Calu3 (cell line): ENCODE results near the genes PRAMEF10 and PRAMEF27.

- PRO-cap, result no peak
Measured at GRCh38 chr1:11924654-11925716, 1.2 kb downstream of the KIAA2013 start.

DNA sequence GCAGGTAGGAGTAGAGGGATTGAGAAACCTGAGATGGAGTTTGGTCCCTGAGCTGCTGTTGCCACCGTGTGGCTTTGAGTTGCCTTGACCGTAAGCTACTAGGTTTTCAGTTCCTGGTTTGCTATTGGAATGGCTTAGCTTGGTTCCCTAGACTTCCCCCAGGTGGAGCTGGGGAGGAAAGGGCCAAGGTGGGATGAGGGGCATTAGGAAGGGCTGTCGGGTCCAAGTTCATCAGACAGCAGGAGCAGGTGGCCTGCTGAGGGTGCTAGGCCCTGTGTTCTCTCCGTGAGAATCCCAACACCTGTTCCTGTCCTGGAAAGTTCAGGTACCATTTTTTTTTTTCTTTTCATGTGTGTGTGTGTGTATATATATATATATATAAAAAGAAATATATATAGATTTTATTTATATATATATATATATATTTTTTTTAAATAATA lies 13.0 kb upstream of the MFN2 start:
- PRO-cap, result no peak

DNA sequence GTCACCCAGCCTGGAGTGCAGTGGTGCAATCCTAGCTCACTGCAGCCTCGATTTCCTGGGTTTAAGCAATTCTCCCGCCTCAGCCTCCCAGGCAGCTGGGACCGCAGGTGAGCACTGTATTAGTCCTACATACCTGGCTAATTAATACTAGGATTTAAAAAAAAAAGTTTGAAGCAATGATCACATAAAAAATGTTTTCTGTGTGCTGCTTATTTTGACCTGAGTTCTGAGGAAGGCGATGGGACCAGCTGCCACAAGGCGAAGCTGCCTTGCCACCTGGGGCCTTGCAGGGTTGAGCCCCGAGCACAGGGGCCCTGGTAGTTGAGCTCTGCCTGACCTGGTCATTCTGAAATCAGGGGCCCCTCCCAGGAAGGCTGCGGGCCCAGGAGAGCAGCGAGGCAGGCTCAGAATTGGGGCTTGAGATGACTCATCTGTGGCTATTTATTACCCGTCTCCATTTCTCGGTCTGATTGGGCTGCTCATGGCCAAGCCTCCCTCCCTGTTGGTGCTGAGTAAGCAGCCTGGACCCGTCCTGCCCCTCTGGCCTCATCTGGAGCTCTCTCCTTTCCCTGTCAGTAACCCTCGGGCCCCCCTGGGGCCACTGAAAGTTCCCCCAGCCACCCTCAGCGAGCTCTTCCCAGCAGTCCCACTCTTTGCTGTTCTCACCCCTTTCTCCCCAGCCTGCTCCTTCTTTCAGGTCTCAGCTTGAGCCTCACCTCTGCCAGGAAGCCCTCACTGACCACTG lies 11.2 kb upstream of the TNFRSF8 start:
- PRO-cap, result no peak

DNA sequence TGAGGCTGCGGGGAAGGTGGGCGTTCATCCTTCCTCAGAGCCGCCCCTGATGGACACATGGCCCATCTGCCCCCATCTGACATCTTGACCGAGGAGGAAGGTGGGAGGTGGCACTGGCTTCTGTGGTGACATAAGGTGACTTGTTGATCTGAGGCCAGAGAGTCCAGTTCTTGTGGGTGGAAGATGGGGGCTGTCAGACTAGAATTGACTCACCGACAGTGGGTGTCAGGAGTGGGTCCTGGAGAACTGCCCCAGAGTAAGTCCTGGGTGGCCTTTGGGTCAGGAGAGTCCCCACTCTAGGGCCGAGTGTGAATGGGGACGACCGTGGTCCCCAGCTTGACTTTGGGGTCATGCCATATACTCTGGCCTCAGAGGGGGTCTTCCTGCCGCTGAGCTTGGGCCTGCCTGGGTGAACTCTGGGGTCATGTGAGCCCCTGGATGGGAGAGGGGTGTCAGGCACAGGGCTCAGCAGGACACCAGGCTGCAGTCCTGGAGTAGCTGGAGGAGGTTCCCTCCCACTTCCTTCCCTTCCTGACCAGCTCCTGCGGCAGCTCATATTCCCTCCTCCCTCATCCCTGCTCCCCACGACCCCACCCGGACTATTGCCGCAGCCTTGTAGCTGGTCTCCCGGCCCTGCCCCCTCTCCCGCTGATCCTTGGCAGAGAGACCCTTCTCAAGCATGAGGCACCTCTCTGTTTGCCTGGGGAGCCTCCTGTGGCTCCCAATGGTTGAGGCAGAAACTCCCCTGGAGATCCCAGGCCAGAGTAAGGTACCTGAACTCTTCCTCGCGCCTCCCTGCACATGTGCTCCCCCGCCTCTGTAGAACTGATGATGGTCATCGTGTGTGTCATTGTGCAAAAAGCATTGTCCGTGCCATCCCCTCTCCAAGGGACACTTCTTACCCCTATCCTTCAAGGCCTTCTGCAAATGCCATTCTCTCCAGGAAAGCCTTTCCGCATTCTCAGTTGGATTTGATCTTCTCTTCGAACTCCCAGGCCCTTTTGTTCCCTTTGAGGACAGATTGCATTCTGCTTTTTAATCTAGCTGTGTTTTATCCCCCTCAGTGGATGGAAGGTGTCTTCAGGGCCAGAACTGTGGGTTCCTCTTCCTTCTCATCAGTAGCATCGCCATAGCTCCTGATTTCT lies 1.7 kb downstream of the TNFRSF1B start:
- PRO-cap, result no peak

DNA sequence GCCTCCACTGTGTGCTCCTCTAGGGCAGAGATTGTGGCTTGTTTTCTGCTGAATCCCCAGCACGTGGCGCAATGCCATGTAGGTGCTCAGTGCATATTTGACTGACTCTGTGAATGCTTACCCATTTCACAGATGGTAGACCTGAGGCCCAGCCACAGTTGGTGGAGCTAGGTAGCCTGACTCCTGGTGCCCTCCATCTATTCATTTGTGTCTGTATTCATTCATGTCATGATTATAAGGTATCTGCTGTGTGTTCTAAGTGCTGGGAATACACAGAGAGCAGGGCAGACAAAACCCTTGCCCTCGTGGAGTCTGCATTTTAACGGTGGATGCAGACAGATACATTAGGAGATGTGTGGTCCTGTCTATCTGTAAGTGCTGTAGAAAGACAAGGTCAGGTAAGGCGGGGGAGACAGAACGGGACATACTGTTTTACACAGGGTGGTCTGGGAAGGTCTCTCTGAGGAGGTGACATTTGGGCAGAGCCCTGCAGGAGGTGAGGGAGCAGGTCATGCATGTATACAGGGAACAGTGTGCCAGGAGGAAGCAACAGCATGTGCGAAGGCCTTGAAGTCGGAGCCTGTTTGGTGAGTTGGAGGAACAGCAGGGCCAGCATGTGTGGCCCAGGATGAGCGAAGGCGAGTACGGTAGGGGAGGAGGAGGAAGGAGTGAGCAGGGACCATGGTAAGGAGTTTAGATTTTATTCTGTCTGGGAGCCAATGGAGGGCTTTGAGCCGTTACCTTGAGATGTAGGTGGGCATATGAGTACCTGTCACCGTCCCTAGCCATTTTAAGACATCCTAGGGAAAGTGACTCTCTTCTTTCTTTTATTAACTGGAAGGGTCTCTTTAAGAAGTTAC lies 22.8 kb downstream of the TNFRSF1B start:
- PRO-cap, result no peak

GRCh38 chr1:12293369-12293957 lies 63.6 kb downstream of the VPS13D start:
- PRO-cap, result no peak

DNA sequence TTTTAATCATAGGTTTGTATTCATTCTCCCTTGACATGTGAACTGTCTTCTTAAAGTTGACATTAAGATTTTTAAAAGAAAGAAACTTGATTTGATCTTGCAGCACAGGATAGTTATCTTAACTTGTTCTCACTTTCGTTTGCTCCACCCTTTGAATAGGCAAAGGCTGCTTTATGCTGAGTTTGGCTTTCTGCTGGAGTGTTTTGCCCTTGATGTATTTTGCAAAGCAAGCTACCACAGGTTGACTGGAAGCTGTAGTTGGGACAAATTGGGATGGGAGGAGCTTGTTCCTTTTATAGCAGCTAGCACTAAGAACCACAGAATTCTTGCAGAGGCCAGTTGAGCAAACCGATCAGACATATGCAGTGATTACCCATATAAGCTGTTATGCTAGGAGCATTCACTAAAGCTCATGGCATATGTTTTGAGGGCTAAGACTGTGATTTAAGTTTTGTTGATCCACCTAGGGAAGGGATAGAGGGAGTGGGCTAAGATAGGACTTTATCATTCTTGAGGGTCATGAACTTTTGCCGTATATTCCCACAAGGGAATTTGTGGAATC lies 130.0 kb downstream of the VPS13D start:
- PRO-cap, result no peak

DNA sequence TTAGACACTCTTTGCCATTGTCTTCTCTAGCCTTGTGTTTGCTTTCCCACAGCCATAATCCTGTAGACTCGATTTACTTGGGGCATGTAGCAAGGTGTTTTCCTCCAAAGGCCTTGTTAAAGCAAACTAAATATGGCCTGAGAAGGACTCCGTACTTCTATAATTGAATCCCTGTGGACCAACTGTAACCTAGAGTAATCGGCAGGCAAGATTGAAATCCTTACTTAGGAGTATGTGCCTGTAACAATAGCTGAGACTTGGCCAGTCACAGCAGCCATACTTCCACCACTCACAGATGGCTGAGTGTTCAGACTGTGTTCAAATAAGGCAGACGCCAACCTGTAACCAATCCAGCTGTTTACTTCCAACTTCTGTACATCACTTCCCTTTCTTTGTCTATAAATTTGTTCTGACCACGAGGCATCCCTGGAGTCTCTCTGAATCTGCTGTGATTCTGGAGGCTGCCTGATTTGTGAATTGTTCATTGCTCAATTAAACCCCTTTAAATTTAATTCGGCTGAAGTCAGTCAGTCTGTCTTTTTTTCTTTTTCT lies 151.6 kb downstream of the VPS13D start:
- PRO-cap, result no peak

DNA sequence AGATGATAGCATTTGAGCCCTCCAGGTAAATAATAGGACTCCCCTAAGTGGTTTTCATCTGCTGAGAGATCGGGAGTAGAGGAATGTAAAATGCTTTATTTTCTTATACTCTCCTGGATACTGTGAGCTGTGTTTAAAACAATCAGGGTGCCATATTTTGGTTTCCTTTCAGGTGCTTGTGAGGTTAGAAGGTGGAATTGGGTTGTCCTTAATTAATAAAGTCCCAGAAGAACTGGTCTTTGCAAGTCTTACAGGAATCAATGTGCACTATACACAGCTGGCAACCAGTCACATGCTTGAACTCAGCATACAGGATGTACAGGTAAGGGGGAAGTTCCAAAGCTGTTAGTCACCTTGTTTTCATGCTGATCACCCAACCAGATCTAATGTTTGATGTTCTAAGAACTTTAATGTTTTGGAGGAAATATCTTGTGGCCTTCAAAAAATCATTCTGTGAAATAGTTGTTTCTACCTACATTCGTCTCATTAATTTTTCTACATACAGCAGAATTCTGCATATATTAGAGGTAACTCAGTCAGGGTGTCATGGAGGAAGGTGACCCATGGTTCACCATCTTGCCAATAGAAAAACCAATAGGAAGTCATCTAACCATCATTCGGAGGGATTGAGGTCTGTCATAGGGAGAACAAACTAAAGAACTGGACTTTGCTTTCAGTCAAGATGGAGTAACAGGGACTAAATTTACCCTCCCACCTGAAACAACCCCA lies 156.3 kb downstream of the VPS13D start:
- PRO-cap, result no peak

DNA sequence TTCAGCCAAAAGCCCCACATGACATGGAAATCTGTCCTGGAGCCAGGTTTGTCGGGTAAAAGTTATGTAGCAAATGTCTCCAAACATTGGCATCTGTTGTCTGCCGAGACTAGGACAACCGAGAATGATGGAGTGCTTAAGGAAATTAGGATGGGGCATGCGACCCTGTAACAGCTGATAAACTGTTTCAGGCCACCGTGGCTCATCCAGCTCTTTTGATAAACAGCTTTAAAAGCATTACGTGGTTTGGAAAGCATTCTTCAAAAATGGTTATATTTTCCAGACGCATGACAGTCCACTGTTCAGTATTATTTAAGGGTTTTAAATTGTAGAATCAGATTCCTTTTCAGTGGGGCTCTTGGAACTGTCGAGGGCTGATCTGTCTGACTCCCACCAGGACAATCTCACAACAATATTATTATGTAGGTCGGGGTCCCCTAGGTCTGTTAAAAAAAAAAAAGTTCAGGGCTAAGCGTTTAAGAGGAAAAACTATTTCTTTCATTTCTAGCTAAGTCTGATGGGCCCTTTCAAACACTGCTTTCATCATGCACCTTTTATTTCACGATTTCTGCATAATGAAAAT lies 143.9 kb downstream of the DHRS3 start:
- PRO-cap, result no peak

DNA sequence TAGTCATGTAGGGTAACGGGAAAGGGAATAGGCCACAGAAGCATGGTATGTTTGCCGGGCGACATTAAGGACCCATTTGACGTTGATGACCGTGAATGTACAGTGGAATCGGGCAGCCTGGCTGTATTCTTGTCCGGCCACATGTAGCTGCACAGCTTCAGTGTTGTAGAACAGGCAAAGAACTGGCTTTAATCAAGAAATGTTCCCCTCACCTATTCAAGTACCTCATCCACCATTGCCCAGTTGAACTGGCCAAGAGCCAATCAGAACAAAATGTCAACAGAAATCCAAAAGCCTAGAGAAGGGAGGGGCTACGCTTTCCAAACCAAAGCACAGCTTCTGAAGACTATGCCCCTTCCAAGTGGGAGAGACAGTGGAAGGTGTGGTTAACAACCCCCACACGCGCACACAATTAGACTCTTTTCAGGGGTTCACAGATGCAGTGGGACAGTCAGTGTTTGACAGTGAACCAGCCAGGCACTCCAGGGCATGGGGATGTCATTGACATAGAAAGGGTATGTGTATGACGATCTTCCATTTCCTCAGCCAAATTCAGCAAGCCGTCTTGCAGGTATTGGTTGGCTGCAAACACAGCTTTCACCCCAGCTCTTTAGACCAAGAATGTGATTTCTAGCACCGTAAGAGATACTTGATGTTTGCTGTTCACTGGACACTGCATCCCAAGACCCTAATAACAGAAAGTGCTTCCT lies 104.6 kb downstream of the DHRS3 start:
- PRO-cap, result no peak

DNA sequence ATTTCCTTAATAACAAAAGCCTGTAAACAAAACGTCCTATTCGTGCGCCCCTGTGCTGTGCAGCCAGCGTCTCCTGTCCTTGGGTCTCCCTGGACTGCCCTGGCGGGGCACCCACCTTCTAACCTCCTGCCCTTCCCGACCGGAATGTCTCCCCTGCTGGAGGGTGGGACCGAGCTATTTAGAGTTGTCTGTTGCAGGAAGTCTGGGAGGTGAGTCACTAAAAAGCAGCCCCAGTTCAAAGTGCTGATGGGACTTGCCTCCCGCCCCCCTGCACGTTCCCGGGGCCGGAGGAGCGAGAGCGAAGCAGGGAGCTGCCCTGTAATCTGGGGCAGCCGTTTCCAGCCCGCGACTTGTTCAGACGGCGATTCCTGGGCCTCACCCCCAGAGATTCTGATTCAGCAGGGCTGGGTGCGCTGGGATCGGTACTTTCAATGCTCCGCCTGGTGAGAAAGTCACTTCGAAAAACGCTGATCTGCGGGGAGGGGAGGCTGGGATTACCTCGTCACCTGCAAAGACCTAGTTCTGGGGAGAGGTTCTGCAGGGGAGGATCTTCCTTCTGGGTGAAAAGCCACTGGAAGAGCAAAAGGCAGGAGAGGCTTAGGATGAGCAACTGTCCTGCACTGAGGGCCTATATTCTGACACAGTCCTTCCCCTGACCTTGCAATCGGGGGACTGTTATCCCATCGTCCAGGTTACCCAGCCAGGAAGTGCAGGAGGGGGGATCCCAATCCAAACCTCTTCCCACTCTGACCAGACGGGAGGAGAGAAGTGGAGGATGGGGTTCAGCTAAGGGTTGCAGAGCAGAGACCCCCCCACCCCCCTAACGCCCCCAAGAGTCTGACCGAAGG lies 1.2 kb upstream of the DHRS3 start:
- PRO-cap, result bidirectional peak, plus-strand start at position 273 of the sequence, minus-strand start at position 96 of the sequence

GRCh38 chr1:12810827-12811537 lies 19.8 kb downstream of the PRAMEF1 start:
- PRO-cap, result no peak

DNA sequence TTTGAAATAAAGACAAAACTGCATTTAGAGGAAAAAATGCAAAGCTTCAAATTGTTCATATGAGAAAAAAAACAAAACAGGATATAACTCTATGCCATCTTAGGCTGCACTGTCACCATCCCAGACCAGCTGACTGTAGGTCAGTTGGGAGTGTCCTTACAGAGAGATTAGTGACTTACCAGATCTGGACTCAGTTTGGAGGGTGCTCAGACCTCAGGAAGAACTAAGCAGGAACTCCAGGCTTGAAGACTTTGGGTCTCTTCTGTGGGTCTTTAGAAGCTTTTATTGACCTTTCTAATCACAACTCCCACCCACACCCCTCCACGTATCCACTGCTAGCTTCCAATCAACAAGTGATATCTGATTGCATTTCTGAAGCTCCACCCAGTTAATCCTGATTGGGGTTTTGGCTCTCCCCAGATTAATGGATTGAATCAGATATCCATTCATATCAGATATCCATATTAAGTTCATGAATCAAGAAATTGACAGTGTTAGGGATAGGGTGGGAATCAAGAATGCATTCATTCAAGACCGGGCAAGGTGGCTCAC lies at the start of gene PRAMEF10:
Gene PRAMEF10 (minus strand): TSS at position 234 of the 552 bp plus-strand sequence.
- PRO-cap, result no peak

- PRO-cap, result no peak
Measured at GRCh38 chr1:13056411-13056812, at the start of gene PRAMEF27. PRAMEF27 (minus strand) TSS chr1:13056575.

- PRO-cap, result no peak
Measured at GRCh38 chr1:13512765-13513557, 842 bp downstream of the LRRC38 start.

DNA sequence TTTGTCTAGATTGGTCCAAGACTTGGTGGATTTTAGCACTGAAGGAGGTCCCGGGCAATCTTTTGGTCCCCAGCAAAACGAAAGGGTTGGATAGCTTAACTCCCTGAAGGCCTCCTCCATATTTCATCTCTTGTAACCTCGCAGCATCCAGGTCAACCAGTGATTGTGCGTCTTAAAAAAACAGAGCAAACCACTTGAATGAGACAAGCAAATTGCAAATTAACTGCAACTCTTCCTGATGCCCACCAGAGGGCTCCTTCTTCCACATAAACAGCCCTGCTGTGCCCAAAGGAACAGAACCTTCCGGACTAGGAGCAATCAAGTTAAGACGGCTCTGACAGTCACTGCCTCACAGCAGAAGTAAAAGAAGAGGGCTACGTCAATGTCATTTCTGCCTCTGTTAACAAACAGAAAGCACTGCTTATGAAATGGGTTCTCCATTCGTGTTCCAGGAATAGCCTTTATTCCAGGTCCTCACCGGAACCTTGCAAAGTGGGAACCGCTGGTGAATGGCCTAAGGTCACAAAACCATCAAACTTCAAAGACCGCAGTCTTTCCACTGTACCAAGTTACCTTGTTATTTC lies 34.3 kb upstream of the PRDM2 start:
- PRO-cap, result no peak

GRCh38 chr1:13900858-13901601 lies 201.0 kb downstream of the PRDM2 start:
- PRO-cap, result no peak

DNA sequence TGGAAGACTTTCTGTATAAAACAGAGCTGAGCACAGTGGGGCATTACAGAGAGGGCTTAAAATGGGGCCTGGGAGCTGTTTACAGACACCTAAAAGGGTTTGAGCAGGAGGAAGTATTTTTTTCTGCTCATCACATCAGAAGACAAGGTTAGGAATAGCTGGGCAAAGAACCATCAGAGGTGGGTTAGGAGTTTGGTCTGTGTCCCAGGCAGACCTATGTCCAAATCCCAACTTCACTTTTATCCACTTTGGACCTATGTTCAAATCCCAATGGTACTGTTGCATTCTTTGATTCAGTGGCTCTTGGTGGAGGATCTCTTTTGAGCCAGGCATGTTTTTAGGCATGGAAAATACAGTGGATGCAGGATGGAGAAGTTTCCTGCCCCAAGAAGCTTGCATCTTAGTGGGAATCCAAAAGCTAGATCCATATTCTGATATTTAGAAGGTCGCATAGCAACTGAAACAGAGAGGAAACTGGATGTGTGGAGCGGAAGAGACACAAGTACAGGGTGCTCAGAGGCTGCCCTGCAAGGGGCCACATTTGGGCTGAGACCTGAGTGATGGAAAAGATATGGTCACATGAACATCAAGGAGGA lies 227.4 kb downstream of the PRDM2 start:
- PRO-cap, result no peak

GRCh38 chr1:14023173-14023920 lies 323.4 kb downstream of the PRDM2 start:
- PRO-cap, result no peak